Cardiac ventricle fibroblast (primary cell): Measurements from ENCODE around the genes NFKBIL1, LY6G5C, MPIG6B, DDAH2 and NELFE.

DNA sequence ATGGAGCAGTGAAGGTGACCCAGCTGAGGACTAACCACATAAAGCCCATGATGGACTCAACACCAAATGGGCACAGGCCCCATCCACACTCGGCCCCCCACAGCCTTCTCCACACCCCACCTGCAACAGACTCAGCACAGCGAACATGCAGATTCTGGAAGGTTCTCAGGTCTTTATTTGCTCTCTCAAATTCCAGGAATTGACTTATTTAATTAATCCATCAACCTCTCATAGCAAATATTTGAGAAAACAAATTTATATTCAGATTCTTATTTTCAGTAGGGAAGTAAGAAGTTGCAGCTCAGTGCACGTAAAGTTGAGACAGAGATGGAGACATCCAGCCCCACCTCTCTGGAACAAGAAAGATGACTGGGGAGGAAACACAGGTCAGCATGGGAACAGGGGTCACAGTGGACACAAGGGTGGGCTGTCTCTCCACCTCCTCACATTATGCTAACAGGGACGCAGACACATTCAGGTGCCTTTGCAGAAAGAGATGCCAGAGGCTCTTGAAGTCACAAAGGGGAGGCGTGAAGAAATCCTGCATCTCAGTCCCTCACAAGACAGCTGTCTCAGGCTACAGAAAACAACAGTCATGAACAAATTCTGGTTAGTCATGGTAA is 3.1 kb downstream of the HLA-B start:
- RAMPAGE, long total RNA, result no peak

GRCh38 chr6:31403965-31404592 is 684 bp downstream of the MICA start:
- RAMPAGE, long total RNA, result no peak

- RAMPAGE, long total RNA, result no peak
These were observed 2.7 kb upstream of the MCCD1 start for GRCh38 chr6:31525949-31526604.

GRCh38 chr6:31530110-31530636 is 1.4 kb downstream of the MCCD1 start:
- RAMPAGE, long total RNA, result no peak

- RAMPAGE, long total RNA, result no peak
These were observed at the start of gene NFKBIL1 for GRCh38 chr6:31547241-31547963. Gene NFKBIL1 (plus strand): TSS chr6:31547608.

DNA sequence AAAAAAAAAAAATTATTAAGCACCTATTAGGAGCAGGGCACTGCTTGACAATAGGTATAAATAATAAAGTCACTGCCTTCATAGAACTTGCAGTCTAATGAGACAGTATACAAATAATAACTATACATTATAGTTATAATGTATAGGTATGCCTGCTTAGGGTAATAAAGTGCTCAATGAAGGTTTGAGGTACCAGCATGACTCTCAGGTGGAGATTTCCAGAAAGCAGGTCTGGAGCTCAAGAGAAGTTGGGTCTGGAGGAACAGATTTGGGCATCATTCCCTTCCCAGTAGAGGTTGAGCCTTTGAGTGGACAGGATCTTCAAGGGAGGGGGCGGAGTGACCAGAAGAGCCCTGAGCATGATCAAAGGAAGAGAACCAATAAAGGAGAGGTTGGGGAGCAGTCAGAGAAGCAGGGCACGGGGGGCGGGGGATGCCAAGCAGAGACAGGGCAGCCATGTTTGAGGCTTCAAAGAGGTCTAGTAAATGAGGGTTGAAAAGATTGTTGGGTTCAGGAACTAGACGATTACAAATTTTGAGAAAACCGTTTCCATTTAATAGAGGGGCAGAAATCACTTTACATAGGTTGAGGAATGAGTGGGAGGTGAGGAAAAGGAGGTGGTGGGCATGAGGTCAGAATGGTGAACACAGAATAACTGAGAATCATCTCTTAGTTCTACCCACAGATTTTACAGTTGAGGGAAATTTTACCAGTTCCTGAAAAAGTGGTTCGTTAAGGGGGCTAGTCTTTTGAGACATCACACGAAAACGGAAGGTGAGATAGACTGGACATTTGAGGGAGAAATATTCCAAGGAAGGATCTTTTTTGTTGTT is 10.2 kb upstream of the LTA start:
- RAMPAGE, long total RNA, result no peak

DNA sequence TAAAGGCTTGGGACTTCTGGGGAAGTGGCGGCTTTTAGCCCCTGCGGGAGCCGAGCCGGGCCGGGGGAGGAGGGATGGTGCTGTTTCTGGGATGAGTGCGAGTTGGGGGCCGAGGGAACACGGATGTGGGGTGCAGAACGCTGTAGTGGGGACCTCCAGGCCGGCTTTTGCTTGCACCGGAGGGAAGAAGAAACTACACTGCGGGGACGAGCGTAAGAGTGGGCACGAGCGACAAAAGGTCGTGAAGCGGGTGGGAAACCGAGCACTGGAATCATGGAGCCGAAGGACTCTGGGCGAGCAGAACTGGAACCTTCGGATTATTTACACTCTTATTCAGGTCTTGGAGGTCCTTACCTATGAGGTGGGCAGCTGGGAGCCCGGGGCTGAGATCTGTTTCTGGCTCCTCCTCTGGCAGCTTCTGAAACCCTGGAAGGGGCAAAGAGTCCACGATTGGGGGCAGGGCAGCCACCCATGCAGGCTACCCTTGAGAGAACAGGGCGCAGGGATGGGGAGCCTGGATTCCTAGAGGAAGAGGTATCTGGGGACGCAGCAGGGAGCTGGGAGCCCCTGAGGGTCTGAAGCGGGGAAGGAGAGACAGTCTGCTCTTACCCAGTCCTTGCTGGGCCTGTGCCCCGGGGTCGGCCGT is 896 bp downstream of the LTB start:
- RAMPAGE, long total RNA, result no peak

DNA sequence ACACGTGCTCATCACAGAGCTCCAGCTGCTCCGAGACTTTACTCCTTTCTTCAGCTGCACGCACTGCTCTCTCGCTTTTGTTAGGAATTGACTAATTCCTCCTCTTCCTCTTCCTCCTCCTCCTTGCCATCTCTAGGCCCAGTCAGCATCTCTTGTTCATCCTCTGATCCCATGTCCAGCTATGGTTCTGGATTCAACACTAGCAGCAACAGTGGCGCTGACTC is 3.9 kb upstream of the AIF1 start:
- RAMPAGE, long total RNA, result no peak

- RAMPAGE, long total RNA, result no peak
These were observed 1.6 kb upstream of the C6orf47 start for GRCh38 chr6:31661875-31662819.

DNA sequence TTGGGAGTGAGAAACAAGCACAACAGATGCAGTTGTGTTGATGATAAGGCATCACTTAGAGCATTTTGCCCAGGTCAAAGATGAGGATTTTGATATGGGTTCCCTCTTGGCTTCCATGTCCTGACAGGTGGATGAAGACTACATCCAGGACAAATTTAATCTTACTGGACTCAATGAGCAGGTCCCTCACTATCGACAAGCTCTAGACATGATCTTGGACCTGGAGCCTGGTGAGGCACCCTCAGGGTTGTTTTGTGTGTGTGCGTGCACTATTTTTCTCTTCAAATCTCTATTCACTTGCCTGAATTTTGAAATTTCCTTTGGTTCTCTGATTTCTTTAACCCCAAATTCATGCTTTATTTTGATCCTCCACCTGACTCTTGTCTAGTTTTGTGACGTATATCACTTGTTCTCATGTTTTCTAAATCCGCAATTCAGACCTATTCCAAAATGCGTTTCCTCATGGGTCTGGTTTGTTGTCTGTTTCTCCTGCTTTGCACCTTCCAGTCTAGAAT is 1.9 kb downstream of the CSNK2B start:
- RAMPAGE, long total RNA, result no peak

GRCh38 chr6:31680547-31681082 is at the start of gene LY6G5C:
Gene LY6G5C (minus strand): TSS chr6:31681067.
- RAMPAGE, long total RNA, result no peak

DNA sequence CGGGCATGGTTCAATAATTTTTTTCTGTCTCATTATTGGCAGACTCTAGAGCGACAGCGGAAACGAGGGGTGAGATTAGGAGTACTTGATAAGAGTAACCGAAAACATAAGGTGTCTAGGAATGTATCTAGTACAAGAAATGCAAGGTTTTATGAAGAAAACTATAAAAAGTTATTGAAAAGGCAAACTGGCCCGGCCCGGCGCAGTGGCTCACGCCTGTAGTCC is 303 bp upstream of the ABHD16A start:
- RAMPAGE, long total RNA, result no peak

DNA sequence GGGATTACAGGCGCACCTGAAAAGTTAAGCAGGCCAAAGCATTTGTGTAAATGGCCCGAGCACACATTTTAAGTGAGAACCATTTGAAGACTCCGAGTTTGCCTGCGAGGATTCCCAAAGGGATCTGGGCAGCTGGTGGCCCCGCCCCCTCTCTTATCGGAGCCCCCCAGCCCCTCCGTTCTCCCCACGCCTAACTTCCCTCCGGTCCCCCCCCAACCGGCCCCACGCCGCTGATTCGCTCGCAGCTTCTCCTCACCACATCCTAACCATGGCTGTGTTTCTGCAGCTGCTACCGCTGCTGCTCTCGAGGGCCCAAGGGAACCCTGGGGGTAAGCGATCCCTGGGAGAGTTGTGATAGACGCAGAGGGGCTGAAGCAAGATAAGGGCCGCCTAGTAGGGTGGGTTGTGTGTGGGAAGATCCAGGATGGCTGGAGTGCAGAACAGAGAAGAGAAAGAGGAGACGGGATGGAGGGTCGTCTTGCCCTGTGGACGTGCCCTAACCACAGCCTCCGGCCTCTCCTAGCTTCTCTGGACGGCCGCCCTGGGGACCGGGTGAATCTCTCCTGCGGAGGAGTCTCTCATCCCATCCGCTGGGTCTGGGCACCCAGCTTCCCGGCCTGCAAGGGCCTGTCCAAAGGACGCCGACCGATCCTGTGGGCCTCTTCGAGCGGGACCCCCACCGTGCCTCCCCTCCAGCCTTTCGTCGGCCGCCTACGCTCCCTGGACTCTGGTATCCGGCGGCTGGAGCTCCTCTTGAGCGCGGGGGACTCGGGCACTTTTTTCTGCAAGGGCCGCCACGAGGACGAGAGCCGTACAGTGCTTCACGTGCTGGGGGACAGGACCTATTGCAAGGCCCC is at the start of gene MPIG6B:
MPIG6B (plus strand) TSS at position 258 of the 857 bp plus-strand sequence.
- RAMPAGE, long total RNA, result no peak

DNA sequence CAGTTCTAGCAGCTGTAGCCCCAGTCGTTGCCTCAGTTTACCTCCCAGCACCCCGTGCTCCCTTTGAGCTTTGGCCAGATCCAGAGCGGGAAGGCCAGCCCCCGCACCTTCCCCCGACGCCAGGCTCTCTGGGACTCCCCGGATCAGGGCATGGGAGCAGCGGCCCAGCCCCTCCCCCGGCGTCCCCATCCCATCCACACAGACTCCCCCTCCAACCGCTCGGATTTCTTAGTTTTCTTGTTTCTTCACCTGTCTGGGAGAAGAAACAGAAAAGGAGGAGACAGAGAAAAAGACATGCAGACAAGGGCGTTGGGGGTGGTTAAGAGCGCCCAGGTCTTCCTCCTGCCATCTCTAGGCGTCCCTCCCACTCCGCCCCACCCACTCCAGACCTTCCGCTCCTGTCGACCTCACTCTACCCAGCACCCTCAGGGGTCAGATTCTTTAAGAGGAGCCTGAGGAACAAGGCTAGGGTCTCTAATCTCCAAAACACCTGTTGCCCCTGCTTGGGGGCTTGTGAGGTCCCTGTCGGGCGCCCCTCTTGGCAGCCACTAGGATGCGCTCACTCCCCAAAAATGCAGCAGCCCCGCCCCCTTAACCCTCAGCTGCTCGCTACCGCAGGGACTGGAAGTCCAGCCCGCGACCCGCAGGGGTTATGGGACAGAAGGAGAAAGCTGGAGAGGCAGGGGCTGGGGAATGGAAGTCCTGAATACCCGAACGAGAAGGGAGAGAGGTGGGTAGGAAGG is at the start of gene DDAH2:
DDAH2 (minus strand) TSS at position 327 of the 743 bp plus-strand sequence.
- RAMPAGE, long total RNA, result no peak

DNA sequence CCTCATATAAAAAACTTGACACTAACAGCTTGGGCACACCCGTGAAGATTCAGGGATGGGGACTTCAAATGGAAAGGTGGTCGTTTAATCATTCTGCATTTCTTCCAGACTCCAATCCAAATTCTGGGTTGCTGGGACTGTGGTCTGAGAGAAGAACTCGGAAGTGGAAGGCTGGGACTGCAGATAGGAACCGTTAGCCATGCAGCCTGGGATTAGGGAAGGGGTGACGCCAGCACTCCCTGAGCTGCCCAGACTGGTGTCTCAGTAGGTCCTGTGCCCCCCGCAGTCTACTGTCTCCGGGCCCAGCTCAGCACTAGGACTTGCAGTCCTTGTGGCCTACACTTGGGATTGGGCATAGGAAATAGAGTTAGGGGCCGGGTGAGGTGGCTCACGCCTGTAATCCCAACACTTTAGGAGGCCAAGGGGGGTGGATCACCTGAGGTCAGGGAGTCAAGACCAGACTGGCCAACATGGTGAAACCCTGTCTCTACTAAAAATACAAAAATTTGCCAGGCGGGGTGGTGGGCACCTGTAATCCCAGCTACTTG is 514 bp upstream of the CLIC1 start:
- RAMPAGE, long total RNA, result no peak

GRCh38 chr6:31738322-31739098 is 1.3 kb upstream of the MSH5 start:
- RAMPAGE, long total RNA, result no peak

- RAMPAGE, long total RNA, result no peak
These were observed 9.9 kb downstream of the MSH5 start for GRCh38 chr6:31749652-31750230.

- RAMPAGE, long total RNA, result no peak
These were observed 1.8 kb downstream of the SAPCD1 start for GRCh38 chr6:31763942-31764883.

DNA sequence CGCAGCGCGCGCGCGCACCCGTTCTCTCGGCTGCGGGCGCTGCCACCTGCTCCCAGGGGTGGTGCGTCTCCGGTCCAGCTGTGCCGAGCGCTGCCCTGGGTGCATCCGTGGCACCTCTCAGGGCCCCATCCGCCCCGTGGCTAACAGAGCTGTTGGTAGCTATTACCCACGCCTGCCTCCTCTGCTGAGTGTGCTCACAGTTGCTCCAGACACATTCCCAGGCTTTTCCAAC is 428 bp upstream of the ZBTB12 start:
- RAMPAGE, long total RNA, result no peak

- RAMPAGE, long total RNA, result no peak
These were observed at the start of gene NELFE for GRCh38 chr6:31958368-31959385. Gene NELFE (minus strand): TSS chr6:31958971.